Esophagus squamous epithelium (tissue), 4 donors: ENCODE measurements around the genes TMC6 and PGS1.

DNA sequence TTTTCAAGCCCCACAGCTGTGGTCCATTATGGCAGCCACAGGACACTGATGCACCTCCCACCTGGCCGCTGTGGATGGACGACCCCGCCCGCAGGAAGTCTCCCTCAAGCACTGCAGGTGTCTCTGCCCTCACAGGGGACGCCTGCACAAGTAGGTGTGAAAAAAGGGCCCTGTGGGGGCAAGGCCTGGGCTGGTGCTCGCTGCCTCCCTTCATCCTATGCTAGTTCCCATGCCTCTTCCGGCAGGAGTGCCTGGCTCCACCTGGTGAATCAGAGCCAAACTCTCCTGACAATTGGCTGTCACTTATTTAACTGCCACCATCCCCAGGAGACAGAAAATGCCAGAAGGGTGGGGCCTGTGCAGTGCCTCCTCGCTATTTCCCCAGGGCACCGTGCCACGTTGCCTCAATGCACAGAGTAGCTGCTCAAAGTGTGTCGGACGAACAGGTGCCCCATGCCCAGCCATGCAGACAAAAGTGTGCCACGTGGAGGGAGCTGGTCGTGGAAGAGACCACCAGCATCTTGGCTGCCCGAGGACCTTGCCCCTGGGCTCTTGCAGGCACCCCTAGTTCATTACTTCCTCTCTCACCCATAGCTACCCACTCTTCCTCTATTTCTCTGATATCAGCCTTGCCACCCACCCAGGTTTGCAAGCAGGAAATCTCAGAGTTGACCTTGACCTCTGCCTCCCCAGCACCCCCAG is 30.2 kb downstream of the SEPTIN9 start:
- PRO-cap: no peak
- RAMPAGE, long total RNA, 4 experiments: no peak in any of the 4 experiments

DNA sequence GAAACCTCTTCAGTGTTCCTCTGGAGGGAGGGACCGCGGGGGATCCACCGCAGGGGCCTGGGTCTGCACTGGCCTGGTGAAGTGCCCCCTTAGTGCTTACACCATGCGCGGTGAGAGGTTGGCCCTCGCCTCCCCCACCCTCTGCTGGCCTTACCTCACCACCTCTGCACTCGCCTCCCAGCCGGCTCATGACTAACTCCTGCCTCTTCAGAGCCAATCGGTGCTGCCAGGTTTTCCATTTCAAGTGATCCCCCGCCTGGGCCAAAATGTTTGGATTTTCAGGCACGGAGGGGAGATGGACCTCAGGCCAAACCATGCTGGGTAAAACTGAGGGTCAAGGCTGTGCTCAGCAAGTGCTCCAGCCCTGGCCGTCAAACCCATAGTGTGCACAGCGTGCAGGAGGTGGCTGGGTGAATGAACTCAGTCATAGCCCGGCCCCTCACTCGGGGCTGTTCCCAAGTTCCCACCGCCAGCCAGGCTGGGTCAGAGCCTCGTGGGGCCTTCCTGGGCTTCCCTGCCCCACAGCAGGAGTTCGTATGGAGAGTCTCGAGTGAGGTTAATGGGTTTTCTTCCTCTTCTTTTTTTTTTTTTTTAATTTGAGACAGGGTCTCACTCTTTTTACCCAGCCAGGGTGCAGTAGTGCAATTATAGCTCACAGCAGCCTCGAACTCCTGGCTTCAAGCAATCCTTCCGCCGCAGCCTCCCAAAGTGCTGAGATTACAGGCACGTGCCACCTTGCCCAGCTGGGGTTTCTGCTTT is 35.0 kb downstream of the SEPTIN9 start:
- PRO-cap: no peak
- RAMPAGE, long total RNA, 4 experiments: no peak in any of the 4 experiments

- PRO-cap: unidirectional peak, minus-strand start at chr17:77352588
- RAMPAGE, long total RNA, 4 experiments: no peak in any of the 4 experiments
Observed at GRCh38 chr17:77352440-77352904, 71.2 kb downstream of the SEPTIN9 start.

DNA sequence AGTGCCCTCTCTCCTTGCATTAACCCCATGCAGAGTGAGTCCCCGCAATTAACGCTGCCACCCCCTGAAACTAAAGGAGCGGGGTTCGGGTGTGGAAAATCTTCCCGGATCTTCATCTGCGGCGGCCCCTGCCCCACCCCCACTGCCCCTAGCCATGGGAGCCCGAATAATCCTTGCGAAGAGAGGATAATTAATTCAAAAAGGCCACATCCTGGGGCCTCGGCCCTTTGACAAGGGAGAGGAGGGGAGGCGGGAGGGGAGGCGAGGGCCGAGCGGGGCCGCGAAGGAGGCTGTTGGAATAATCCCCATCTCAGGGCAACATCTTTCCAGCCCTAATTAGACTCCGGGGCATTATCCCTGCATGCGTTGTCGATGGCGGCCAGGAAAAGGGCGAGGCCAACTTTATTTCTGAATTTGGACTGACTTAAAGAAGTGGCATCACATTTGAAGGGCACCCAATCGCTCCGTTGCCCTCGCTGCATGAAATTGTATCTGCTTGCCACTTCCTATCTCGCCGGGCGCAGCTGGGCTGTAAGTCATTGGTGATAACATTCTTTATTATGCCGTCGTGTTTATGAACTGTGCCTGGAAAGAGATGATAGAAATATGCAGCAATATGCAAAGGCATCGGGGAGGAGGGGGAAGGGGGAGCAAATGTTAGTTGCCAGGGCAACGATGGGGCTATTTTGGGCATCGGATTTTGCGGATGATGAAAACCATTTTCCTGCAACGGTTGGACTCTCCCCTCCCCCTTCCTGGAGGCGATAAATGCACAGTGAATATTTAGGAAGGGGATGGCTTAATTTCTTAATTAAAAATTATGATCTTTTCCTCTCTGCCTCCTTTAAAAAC is 290.1 kb downstream of the SEPTIN9 start:
- PRO-cap: no peak
- RAMPAGE, long total RNA, 4 experiments: no peak in any of the 4 experiments

GRCh38 chr17:77601963-77602910 is 320.9 kb downstream of the SEPTIN9 start:
- PRO-cap: unidirectional peak, minus-strand start at chr17:77602271; bidirectional peak, plus-strand start at chr17:77602650, minus-strand start at chr17:77602559
- RAMPAGE, long total RNA, 4 experiments: no peak in any of the 4 experiments

- PRO-cap: no peak
- RAMPAGE, long total RNA, 4 experiments: no peak in any of the 4 experiments
Observed at GRCh38 chr17:77790226-77791050, 168.1 kb upstream of the TNRC6C start.

GRCh38 chr17:77810443-77810912 is 148.0 kb upstream of the TNRC6C start:
- PRO-cap: no peak
- RAMPAGE, long total RNA, 4 experiments: no peak in any of the 4 experiments

DNA sequence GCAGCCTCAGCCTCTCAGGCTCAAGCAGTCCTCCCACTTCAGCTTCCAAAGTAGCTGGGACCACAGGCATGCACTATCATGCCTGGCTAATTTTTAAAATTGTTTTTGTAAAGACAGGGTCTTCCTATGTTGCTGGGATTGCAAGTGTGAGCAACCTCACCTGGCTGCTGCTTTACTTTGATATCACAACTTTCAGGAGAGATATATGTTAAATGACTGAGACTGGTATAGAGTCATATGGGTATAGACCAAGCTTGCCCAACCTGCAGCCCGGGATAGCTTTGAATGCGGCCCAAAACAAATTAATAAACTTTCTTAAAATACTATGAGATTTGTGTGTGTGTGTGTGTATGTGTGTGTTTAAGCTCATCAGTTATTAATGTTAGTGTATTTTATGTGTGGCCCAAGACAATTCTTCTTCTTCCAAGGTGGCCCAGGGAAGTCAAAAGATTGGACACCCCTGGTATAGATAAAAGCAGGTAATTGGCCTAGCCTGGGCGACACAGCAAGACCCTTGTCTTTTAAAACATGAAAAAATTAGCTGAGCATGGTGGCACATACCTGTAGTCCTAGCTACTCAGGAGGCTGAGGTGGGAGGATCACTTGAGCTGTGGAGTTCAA is 11.9 kb downstream of the TNRC6C start:
- PRO-cap: no peak
- RAMPAGE, long total RNA, 4 experiments: no peak in any of the 4 experiments

DNA sequence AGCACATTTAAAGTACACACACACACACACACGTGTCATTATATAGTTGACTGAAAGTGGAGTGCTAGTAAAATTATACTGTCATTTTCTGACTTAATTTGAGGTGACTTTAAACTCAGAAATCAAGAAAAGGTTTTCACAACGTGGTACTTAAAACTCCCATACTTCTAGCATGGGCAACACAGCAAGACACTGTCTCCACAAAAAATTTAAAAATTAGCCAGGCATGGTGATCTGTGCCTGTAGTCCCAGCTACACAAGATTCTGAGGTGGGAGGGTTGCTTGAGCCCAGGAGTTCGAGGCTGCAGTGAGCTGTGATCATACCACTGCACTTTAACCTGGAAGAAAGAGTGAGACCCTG is 37.2 kb downstream of the TNRC6C start:
- PRO-cap: no peak
- RAMPAGE, long total RNA, 4 experiments: no peak in any of the 4 experiments

DNA sequence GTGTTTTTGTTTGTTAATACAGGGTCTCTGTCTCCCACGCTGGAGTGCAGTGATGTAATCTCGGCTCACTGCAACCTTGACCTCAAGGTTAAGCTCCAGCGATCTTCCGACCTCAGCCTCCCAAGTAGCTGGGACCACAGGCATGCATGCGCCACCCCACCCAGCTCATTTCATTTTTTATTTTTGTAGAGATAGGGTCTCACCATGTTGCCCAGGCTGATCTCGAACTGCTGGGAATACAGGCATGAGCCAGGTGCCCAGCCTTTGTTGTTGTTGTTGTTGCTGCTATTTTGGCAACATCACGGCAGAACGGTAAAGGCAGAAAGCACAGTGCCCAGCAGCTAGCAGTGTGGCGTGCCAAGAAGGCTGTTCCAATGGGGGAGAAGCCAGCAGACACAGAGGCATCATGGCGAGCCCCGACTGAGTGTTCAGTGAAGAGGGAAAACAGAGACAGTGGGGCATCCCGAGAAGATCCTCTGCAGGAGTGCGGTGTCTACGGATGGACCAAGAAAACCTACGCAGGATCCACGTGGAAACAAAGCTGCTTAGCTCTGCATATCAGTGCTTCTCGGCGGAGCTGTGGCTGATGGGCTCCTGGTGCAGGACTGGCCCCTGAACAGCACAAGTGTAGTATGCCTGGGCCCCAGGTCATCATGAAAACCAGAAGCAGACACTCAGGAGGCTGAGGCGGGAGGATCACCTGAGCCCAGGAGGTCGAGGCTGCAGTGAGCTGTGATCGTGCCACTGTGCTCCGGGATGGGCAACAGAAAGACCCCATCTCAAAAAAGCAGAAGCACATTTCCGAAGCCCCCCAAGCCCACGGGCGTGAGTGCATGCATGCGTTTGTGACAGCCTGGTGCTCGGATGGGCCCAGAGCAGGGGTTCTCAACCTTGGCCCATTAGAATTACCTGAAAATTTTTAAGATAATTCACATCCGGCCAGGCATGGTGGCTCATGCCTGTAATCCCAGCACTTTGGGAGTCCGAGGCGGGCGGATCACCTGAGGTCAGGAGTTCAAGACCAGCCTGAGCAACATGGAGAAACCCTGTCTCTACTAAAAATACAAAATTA is 19.4 kb downstream of the TMC6 start:
- PRO-cap: no peak
- RAMPAGE, long total RNA, 4 experiments: no peak in any of the 4 experiments

DNA sequence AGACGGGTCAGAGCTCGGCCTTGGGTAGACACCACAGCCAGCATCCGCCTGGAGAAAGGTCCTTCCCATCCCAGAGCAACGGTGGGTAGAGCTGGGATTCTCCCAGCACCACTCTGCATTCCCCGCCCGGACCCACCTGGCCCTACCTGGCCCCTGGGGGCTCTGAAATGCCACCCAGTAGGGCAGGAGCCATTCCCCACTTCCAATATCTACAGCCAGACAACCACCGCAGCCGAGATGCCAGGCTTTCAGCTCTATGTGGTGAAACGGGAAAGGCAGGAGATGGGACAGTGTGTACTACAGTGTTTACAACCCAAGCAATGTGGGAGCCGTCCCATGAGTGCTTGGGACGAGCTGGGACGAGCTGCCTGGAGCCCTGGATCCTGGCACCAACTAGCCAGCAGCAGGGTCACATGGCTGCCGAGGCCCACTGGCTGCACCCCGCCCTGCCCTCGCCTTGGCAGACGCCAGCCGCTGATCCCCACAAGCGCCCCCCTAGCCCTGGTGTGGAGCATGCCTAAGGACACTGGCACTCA is 13.7 kb downstream of the TMC6 start:
- PRO-cap: no peak
- RAMPAGE, long total RNA, 4 experiments: no peak in any of the 4 experiments

DNA sequence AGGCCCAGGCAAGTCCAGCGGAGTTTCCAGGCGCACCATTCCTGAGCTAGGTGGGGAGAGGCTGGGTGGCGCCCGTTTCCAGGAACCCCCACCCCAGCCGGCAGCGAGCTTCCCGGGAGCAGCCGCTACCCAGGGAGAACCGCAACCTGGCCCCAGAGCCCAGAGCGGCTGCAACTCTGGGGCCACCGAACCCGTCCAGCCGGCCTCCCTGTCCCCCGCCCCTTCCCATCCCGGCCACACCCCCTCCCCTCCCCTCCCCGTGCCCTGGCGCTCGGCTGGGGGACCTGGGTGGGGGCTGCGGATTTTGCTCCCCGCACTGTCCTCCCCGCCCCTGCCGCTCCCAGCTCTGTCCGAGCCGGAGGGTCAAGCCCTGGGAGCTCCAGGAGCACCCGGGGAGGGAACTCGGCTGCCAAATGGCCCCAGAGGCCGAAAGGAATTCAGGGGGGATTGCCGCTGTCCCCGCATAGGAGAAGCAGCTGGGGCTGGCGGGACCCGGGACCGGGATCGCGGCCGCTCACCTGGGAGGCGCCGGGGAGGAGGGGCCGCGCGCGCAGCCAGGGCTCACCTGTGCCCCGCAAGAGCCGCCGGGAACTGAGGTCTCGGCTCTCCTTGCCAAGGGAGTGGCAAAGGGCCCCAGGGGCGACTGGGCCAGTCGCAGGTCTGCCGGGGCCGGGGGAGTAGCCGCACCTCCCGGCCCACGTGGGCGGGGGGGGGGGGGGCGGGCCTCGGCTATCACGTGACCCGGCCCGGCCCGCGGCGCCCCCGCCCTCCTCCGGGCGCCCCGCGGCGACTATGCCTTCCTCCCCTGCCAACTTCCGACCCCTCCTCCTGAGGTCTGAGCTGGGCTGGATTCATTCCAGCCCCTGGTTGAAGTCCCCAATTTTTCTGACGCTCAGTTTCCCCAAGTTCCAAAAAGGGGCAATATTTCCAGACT is at the start of gene TMC6:
Gene TMC6 (minus strand): TSS at position 662 of the 934 bp plus-strand sequence.
- PRO-cap: bidirectional peak, plus-strand start at position 267 of the sequence, minus-strand start at position 172 of the sequence; bidirectional peak, plus-strand start at position 795 of the sequence, minus-strand start at position 593 of the sequence
- RAMPAGE, long total RNA, 4 experiments: start-site peak on the minus strand in 3 of 4 experiments, centred at positions 162 to 630 of the sequence, 19 to 81 reads per replicate

- PRO-cap: no peak
- RAMPAGE, long total RNA, 4 experiments: no peak in any of the 4 experiments
Observed at GRCh38 chr17:78129028-78129498, 508 bp upstream of the TMC6 start.

- PRO-cap: no peak
- RAMPAGE, long total RNA, 4 experiments: no peak in any of the 4 experiments
Observed at GRCh38 chr17:78166472-78166793, 1.9 kb upstream of the SYNGR2 start.

DNA sequence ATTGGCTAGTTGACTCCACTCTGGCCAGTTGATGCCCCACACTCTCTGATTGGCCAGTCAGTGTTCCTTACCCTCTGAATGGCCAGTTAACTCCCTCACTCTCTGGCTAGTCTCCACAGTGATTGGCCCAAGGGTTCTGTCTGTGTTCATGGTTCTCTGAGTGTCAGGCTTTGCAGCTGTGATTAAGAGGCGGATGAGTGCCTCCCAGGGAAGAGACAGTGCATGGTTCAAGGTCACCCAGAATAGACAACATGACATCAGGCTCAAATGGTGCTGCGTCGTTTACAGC is 10.1 kb downstream of the TMEM235 start:
- PRO-cap: no peak
- RAMPAGE, long total RNA, 4 experiments: no peak in any of the 4 experiments

GRCh38 chr17:78257739-78258441 is 26.5 kb downstream of the TMEM235 start:
- PRO-cap: unidirectional peak, minus-strand start at chr17:78257910
- RAMPAGE, long total RNA, 4 experiments: no peak in any of the 4 experiments

- PRO-cap: no peak
- RAMPAGE, long total RNA, 4 experiments: no peak in any of the 4 experiments
Observed at GRCh38 chr17:78291989-78292265, 60.5 kb downstream of the TMEM235 start.

- PRO-cap: no peak
- RAMPAGE, long total RNA, 4 experiments: no peak in any of the 4 experiments
Observed at GRCh38 chr17:78316364-78316765, 43.5 kb downstream of the SOCS3 start.

GRCh38 chr17:78378115-78378794 is at the start of gene PGS1:
Gene PGS1 (plus strand): TSS chr17:78378649.
- PRO-cap: bidirectional peak, plus-strand start at chr17:78378649, minus-strand start at chr17:78378530
- RAMPAGE, long total RNA, 4 experiments: start-site peak on the plus strand in 3 of 4 experiments, at chr17:78378637-78378668 at its widest, 62 to 87 reads per replicate

DNA sequence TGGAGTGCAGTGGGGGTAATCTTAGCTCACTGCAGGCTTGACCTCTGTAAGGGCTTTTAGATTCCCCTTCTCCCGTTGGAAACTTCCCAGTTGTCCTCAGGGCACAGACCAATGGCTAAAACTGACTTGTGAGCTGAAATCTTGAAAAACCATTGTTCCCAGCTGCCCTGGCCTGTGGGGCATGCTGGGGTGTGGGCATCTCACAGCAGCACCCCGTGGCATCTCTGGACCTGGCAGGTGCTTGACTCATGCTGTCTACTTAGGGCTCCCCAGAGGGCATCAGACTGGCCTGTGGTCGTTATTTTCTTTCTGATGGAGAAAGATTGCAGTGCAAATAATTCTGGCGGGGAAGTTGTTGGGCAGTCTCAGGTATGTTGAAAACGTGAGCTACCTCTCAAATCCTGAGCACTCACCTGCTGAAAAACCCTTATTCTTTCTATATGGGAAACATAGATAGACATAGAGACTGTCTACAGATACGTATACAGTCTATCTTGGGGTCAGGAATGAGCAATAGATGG is 33.6 kb downstream of the PGS1 start:
- PRO-cap: no peak
- RAMPAGE, long total RNA, 4 experiments: no peak in any of the 4 experiments